Metastatic Breast Carcinoma in the Brain (tissue), 10 donors: ENCODE measurements around a stretch of chr6.

- PRO-cap, 10 experiments: no peak in any of the 10 experiments
Measured at GRCh38 chr6:161049217-161050057, 57.9 kb downstream of the MAP3K4 start.

GRCh38 chr6:161115894-161116674 is 124.5 kb downstream of the MAP3K4 start:
- PRO-cap, 10 experiments: no peak in any of the 10 experiments

GRCh38 chr6:161170127-161170482 is 103.8 kb downstream of the AGPAT4 start:
- PRO-cap, 10 experiments: peak in 1 of 10 experiments; most common minus-strand start chr6:161170206 (in 1)

GRCh38 chr6:161204870-161205202 is 69.0 kb downstream of the AGPAT4 start:
- PRO-cap, 10 experiments: peak in 1 of 10 experiments; most common plus-strand start chr6:161205023 (in 1)

DNA sequence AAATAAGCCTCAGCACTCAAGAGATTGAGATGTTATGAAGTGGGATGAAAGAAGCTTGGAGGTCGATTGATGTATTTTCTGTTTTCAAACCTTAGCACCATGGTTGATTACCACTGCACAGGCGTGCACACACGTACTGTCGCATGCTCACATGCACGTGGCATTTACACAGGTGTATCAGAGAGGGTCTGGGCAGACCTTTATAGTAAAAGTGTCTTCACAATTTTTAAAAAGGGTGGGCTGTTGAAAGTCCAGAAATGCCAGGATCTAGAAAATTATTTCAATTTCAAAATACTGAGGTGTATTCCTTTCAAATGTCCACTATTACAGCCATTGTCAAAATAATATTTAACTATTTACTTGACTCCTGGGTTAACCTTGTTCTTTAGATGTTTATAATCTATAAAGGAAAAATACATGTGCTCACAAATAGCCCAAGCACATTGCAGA is 749 bp upstream of the AGPAT4 start:
- PRO-cap, 10 experiments: no peak in any of the 10 experiments

GRCh38 chr6:161406583-161407044 is 132.8 kb upstream of the AGPAT4 start:
- PRO-cap, 10 experiments: no peak in any of the 10 experiments

DNA sequence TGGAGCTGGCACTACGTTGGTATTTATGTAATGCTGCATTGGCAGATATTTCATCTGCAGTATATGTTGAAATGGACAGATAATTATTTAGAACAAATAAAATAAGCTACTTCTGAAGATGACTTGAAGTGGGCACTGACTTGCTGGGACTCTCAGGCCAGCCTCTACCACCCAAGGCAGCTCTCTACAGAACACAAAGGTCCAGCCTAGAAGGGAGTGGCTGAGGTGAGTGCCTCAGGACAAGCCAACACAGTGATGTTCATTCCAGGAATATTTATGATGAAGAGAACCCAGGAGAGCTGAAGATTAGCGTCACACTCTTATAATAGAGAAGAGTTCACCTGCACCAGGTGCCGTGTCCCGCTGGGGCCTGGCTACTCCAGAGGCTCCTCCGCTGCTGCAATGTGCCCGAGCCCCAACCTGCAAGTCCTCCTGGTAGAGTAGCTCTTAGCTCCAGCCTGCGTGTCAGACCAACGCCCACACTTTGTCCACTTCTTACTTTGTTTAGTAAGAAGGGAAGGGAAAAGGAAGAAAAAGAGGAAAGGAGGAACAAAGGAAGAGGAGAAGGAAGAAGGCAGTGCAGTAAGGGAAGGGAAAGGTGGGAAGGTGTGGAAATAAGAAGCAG is 182.5 kb upstream of the QKI start:
- PRO-cap, 10 experiments: no peak in any of the 10 experiments

GRCh38 chr6:163249616-163249948 is 164.9 kb upstream of the QKI start:
- PRO-cap, 10 experiments: no peak in any of the 10 experiments

- PRO-cap, 10 experiments: no peak in any of the 10 experiments
Measured at GRCh38 chr6:163309727-163310010, 104.8 kb upstream of the QKI start.

- PRO-cap, 10 experiments: no peak in any of the 10 experiments
Measured at GRCh38 chr6:163310260-163310797, 104.2 kb upstream of the QKI start.

- PRO-cap, 10 experiments: no peak in any of the 10 experiments
Measured at GRCh38 chr6:163387333-163387826, 27.1 kb upstream of the QKI start.

- PRO-cap, 10 experiments: peak in 2 of 10 experiments; most common minus-strand start chr6:163419970 (in 2)
Measured at GRCh38 chr6:163419536-163420695, 5.4 kb downstream of the QKI start.

DNA sequence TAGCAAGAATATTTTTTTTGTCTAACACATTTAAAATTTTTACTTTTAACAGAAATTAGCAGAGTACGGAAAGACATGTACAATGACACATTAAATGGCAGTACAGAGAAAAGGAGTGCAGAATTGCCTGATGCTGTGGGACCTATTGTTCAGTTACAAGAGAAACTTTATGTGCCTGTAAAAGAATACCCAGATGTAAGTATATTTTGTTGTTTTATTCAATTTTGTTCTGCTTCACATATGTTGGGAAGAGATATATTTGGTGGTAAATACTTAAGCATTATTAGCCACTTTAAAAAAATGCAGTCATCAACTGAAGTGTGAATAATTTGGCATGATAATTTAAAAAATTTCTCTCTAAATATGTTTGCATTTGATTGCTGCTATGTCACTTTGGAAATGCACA is 40.7 kb downstream of the QKI start:
- PRO-cap, 10 experiments: no peak in any of the 10 experiments

- PRO-cap, 10 experiments: no peak in any of the 10 experiments
Measured at GRCh38 chr6:163457224-163458248, 43.0 kb downstream of the QKI start.

- PRO-cap, 10 experiments: no peak in any of the 10 experiments
Measured at GRCh38 chr6:163469965-163471035, 55.8 kb downstream of the QKI start.

- PRO-cap, 10 experiments: no peak in any of the 10 experiments
Measured at GRCh38 chr6:163471813-163472268, 57.3 kb downstream of the QKI start.

- PRO-cap, 10 experiments: no peak in any of the 10 experiments
Measured at GRCh38 chr6:163588123-163588833, 173.8 kb downstream of the QKI start.

- PRO-cap, 10 experiments: no peak in any of the 10 experiments
Measured at GRCh38 chr6:163777016-163777465, 362.5 kb downstream of the QKI start.

DNA sequence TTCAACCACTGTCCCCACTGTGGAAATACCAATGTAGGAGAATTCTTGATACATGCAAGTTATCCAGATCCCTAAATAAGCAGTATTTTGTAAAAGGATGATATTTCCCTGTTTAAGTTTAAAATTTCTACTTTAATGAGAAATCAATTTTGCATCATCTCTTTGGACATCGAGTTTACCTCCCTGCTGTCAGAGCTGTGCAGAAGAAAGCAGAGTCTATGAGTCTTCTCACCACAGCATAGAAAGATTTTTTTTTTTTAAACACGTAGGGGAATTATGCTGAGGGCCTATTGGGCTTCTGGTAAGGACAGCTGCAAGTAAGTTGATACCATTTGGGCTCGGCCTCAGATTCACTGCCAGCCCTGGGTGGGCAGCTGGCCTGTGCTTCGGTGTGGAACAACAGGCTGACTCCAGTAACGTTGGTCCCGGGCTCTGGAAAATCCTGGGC is 366.3 kb downstream of the QKI start:
- PRO-cap, 10 experiments: no peak in any of the 10 experiments

- PRO-cap, 10 experiments: no peak in any of the 10 experiments
Measured at GRCh38 chr6:163941177-163941816, 526.8 kb downstream of the QKI start.